Non-pigmented ciliary epithelial cell (primary cell): ENCODE measurements around the genes LCN8 and CCDC183.

- RRBS, result 78% methylated on average over 13 of the region's 36 CpGs
These were observed 7.3 kb downstream of the NOTCH1 start for GRCh38 chr9:136538347-136539225.

DNA sequence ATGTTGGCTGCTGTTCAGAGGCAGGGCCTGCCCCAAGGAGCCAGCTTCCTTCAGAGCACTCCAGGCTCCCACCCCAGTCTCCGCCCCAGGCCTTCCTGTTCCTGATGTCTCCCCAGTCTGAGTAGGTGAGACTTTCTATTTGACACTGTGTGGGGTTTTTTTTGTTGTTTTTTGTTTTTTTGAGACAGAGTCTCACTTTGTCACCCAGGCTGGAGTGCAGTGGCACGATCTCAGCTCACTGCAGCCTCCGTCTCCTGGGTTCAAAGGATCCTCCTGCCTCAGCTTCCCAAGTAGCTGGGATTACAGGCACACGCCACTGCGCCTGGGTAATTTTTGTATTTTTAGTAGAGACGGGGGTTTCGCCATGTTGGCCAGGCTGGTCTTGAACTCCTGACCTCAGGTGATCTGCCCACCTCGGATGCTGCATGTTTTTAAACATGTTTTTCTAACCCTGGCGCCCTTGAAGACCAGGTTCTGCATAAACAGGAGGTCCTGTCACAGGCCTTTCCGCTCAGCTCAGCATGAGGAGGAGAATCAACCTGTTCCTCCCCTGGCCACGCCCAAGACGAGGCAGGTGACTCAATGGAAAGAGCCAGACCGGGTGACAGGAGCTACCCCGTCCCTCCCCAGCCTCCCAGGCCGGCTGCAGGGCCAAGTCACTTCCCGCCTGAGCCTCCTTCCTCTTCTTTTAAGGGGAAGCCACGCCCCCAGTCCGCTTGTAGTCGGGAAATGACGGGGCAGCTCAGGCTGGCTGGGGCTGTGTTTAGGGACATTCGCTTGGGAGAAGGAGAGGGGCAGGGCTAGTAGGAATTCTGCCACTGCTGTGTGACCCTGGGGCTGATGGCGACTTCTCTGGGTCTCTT lies 6.4 kb downstream of the NOTCH1 start:
- RRBS, result no CpG with 5 or more reads among the region's 22 CpGs

DNA sequence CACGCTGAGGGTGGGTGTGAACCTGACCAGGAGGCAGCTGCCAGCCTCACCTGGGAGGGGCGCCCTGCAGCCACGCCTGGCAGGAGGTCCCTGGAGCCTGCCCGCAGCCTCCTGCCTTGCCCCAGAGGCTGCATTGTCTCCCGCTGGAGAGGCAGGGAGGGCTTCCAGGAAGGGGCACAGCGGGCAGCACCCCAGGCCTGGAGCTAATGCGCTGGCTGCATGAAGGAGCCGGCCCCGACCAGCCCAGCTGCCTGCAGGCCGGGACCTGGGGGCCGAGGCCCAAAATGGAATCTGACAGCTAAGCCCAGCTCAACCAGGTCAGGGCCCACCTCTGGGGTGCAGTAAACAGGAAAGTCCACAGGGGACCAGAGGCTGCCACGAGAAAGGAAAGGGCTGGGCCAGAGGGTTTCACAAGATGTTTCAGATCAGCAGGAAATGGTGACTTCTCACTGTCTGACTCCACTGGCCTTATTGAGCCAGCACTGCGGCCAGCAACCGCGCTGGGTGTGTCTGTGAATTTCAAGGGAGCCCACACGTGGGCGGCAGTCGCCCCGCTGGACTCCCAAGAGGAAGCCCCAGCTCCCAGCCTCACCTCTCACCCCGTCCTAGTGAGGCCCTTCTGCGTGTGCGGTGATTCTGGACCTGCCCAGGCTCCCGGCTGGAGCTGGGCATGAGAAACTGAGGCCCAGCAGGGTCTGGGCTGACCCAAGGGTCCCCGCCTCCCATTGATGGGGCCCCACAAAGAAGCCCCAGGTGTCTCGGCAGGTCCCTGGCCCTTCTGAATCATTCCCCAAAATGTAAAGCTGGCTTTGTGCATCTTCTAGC lies 18.7 kb upstream of the NOTCH1 start:
- RRBS, result no CpG with 5 or more reads among the region's 25 CpGs

DNA sequence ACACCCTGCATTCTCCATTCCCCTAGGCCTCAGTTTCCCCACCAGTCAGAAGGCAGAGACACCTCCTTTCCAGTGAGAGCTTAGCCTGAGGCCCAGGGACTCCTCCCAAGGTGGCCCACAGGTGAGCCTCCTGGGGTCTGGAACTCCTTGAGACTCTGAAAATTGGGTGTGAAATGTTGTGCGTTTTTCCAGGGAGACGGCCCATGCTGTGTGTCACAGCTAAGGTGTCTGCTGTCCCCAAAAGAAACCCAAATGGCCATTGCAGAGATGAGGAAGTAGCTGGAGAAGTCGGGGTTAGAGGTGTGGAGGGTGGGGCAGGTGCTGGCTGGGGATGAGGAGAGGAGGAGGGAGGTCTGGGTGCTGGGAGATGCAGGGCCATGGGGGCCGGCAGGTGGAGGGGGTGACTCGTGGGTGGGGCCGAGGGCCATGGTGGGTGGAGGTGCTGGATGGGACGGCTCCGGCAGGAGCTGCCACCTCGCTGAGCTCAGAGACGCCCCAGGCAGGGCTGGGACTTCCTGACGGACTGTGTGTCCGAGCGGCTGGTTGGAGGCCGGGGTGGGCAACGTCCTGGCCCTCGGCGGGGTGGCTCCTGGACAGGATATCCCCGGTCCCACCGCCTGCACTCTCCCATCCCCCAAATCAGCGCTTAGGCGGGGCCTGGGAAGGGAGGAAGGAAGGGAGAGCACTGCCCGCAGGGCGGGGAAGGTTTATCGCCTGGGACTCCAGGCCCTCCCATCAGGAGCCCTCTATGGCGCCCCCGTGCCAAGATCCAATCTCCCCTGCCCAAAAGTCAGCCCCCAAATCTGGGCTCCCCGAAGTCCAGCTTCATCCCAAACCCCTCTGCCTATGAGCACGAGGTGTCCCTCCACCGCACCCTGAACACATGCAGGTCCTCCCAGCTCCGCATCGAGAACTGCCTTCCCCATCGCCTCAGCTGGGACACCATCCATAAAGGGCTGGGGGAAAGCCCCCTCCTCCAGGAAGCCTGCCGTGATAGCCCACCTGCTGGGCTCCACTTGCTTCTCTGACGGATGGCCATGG lies 58.1 kb upstream of the NOTCH1 start:
- RRBS, result 45% methylated on average over 15 of the region's 34 CpGs

- RRBS, result 52% methylated on average over 13 of the region's 23 CpGs
These were observed 42.9 kb upstream of the EGFL7 start for GRCh38 chr9:136619664-136620290.

DNA sequence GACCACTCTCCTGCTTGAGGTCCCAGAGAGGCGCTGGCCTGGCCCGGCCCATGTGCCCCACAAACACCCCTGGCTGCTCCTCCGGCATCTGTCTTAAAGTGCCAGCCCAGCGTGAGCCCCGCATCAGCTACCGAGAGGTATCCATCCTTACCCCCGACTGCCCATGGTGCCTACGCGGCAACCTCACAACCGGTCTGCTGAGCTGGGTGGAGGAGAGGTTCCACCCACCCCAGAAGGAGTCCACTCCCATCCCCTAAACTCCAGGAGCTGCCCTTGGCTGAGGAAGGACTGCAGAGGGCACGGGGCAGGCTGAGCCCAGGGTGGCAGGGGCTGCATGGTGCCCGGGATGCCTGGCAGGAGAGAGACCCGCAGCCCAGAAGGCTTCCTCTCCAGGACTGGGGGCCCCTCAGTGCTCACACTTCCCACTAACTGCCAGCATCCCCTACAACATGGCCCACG lies 15.7 kb upstream of the EGFL7 start:
- RRBS, result 82% methylated on average over 7 of the region's 14 CpGs

DNA sequence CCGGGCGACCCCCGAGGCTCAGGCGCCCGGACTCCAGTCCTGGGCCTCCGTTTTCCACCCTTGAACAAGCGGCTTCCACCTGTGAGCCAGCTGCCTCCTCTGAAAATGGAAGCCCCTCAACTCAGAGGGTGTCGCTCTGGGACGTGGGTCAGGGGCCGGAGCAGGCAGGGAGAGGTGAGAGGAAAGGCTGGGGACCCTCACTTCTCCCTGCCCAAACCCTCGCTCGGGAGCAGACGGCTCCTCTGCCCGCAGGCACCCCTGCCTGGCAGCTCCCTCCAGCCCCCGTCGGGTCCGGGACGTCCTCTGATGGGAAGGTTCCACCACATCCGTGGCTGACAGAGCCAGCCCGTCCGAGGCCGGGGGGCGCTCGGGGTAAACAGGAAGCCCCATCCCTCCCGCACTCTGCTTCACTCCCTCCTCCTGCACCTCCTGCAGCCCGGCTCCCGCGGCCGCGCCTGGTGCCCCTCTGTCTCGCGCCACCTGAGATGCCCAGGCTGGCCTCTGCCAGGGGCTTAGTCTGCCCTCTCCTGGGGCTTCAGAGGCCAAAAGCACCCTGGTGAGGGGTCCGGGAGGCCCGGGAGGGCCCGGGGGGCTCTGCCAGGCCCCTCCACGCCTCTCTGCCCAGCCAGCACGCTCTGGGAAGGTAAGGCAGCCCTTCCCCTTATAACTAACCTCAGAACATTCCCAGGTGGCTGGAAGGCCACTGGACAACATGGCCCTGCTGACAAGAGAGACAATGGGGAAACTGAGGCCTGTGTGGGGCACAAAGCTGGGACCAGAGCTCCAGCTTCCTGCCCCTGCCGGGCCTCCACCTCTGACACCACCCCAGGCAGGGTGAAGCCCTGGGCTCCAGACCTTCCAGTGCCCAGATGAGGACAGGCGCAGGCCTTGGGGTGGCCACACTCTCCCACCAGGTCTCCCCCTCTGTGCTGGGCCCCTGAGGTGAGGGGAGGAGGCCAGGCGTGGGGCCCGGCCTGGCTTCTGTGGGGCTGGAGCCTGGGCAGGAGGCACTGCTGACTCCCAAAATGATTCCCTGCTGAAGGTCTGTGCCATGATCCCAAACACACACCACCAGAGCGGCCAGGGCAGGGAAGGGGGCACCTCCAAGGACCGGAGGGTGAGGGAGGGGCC lies 3.4 kb upstream of the EGFL7 start:
- RRBS, result 28% methylated on average over 10 of the region's 43 CpGs

GRCh38 chr9:136666912-136667951 lies 4.5 kb downstream of the EGFL7 start:
- RRBS, result 18% methylated on average over 2 of the region's 28 CpGs

DNA sequence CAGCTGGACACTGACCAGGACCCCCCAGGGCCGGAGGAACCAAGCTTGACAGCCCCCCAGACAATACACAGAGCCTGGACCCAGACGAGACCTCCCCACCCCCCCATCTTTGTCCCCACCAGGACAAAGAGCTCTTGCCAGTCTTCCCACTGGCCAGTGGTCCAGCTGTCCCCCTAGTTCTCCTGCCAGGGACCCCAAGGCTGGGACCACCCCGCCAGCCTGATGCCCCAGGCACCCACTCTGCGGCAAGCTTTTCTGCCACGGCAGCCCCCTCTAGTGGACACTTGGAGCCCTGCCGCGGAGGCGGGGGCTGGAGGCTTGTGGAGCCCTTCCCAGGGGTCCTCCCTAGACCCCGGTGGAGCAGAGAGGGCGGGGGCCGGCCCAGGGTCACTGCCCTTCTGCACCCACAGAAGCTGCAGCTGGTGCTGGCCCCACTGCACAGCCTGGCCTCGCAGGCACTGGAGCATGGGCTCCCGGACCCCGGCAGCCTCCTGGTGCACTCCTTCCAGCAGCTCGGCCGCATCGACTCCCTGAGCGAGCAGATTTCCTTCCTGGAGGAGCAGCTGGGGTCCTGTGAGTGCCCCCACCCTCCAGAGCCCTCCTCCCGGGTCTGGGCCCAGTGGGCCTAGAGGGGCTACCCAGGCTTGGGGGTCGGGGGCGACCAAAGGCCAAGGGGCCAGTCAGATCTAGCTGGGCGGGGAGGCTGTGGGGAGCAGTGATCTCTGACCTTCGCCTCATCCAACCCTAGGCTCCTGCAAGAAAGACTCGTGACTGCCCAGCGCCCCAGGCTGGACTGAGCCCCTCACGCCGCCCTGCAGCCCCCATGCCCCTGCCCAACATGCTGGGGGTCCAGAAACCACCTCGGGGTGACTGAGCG lies 9.0 kb downstream of the EGFL7 start:
- RRBS, result 43% methylated on average over 3 of the region's 29 CpGs

DNA sequence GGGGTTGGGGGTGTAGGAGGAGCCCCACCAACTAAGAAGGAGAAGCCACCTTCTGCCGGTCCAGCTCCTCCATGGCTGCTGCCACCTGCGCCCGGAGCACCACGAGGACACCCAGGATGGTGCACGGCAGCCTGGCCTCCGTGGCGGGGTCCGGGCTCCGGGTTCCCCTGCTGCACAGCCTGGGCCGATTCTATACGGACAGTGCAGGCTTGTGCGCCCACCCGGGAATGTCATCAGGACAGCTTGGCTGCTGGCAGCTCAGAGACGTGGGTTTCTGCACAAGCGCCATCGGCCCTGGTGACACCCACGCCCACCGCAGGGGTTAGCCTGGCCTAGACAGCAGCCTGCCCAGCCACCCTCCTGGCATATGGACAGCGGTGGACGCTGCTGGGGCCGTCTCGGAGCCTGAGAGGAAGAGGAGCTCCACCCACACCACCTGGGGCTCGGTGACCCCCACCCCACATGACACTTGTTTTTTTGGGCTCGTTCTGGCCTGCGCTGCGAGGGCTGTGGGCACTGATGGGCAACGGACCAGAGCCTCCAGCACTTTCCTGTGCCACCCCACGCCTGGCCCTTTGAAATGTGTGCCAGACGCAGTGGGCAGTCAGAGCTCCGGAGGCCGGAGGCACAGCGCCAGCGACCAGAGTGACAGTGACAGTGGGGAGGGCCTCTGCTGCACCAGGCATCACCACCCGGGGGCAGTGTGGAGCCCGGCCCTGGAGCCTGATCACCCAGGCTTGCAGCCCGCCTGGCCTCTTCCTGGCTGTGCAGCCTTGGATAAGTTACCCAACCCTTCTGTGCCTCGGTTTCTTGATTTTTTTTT lies at the start of gene LCN8:
LCN8 (minus strand) TSS at position 386 of the 823 bp plus-strand sequence.
- RRBS, result 53% methylated on average over 16 of the region's 37 CpGs

DNA sequence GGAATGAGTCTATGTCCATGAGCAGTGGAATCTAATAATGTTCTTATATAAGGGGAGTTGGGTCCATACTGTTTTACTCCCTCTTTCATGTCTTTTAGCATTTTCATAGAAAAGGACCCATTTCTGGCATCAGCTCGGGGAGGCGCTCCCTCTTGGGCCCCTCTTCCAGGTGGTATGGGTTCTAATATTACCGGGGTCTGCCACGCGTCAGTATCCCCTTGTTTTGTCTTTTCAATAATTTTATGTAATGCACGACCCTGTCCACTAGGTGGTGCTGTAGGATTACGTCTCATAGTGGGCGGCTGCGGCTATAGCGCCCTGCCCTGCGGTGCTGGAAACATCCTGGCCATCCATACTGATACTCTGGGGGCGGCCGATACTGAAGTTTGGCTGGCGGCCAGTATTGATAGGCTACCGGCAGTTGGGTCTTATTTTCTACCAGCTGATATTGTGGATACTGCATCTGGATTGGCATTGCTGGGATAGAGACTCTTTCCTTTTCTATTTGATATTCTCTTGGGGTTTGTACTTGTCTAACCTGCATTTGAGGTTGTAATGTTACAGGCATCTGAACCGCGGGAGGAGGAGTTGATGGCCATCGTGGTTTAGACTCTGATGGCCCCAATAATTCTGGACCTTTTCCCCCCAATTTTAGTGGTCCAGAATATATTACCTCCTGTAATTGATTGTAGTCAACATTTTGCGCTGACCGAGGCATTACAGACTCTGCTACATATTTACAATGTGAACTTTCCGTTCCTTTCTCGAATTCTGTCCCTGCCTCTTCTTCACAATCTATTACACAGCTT lies 3.4 kb upstream of the TMEM141 start:
- RRBS, result no CpG with 5 or more reads among the region's 22 CpGs

DNA sequence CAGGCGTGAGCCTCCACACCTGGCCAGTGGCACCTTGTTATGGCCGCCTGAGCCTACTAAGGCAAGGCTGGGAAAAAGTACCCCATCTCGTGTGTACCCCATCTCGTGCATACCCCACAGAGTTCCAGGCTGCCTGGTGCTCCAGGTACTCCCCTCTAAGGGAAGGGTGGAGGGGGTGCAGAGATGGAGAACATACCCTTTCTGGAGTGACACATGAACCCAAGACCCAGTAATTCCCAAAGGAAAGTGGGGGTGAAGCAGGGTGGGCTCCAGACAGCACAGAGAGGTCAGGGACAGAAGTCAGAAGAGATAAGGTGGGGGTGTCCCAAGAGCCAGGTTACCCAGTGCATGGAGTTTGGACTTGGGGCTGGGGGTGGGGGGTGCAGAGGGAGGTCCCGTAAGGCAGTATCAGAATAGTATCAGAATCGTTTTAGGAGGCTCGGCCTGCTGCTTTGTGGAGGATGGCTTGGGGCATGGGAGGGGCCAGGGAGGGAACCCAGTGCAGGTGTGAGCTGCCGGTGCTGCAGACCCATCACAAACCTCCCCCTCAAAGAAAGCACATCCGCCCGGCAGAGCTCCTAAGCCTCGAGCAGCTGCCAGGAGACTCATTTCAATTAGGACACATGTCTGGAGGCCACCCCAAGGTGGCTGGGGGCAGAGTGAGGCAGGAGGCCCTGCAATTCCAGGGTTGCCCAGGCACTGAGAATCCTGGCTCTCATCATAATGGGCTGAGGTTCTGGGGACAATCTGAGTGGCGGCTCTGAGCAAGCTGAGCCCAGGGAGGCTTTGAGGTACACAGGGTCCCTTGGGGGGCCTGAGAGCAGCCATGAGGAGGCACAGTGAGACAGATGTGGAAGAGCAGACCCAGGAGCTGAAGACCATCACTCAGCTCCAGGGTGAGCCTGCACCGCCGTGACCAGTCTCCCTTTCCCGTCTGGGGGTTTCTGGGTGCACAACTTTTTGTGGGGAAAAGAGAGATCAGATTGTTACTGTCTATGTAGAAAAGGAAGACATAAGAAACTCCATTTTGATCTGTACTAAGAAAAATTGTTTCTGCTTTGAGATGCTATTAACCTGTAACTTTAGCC lies at the start of gene CCDC183:
CCDC183 (plus strand) TSS at position 767 of the 1,088 bp plus-strand sequence.
- RRBS, result no CpG with 5 or more reads among the region's 15 CpGs

DNA sequence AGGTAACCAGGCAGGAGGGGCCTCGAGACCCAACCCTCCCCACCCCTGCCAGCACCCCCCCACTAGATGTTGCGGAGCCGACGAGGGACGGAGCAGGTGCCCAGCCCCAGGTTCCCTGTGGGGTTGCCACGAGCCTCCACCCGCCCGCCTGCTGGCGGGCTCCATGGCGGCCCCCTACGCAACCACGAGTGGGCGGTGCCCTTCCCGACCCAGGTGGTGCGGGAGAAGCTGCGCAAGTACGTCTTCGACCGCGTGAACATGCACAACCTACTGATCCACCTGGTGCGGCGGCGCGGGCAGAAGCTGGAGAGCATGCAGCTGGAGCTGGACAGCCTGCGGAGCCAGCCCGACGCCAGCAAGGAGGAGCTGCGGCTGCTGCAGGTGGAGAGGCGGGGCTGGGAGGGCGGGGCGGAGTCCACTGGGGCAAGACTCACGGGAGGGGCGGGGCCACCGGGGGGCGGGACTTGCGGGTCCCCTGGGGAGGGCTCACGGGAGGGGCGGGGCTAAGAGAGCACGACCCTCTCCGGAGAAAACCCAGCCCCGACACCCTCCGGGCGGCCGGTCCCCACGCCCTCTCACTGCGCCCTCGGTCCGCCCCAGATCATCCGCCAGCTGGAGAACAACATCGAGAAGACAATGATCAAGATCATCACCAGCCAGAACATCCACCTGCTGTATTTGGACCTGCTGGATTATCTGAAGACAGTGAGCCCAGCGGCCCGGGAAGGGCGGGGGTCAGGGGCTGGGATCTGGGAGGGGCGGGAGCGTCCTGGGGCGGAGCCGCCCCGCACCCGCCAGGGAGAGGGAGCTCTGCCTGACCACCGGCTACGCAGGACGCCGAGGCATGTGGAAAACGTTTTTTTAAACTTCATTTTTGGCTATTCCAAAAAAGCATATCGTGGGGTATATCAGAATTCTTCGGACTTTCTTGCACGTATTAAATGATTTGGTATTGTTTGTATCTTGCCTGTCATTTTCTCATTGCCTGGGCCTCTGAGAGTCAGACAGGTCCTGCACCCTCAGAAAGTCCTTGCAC lies 4.0 kb downstream of the CCDC183 start:
- RRBS, result 2% methylated on average over 10 of the region's 67 CpGs

- RRBS, result 9% methylated on average over 1 of the region's 24 CpGs
These were observed 834 bp upstream of the AJM1 start for GRCh38 chr9:136841126-136842162.

- RRBS, result 2% methylated on average over 12 of the region's 84 CpGs
These were observed 582 bp upstream of the PHPT1 start for GRCh38 chr9:136848337-136849317.

- RRBS, result no CpG with 5 or more reads among the region's 19 CpGs
These were observed 620 bp downstream of the PHPT1 start for GRCh38 chr9:136849896-136850162.

GRCh38 chr9:136949139-136950318 lies 2.5 kb upstream of the LCN12 start:
- RRBS, result 2% methylated on average over 29 of the region's 67 CpGs

DNA sequence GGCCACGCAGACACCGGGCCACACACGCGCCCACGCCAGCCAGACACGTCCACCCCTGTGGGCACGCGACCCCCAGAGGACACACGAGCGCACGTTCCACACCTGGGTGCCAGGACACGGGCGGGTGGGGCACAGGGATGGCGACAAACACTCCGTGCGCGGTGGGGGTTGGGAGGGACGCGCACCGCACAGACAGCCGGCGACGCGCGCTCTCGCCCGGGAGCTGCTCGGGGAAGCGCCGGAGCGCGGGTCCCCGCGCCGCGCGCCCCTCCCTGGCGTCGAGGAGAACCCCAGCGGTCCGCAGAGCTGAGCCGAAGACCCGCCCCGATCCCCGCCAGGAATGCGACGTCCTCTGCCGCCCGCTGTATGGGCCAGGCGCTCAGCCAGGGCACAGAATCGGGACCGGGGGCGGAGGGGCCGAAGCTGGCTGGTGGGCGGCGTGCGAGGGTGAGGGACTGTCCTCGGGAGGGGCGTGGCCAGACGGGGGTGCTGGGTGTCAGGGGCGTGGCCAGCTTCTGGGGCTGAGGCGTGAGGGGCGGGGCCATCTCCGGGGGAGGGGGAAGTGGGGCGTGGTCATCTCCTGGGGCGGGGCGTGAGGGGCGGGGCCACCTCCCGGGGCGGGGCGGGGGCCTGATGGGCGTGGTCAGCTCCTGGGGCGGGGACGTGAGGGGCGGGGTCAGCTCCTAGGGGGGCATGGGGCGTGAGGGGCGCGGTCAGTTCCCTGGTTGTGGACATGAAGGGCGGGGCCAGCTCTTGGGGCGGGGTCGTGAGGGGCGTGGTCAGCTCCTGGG lies 807 bp downstream of the PTGDS start:
- RRBS, result 3% methylated on average over 6 of the region's 82 CpGs

DNA sequence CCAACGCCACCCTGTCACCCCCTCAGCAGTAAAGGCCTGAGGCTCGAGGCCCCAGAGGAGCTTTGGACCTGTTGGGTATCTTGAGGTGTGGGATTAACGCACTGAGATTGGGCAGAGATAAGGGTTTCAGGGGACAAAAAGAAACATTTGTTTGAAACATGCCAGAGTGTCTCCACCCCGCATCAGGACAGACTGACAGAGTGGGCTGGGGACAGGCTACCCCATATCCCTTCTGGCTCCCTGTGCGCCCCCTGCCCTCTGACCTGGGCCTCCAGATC lies 793 bp upstream of the LCNL1 start:
- RRBS, result no CpG with 5 or more reads among the region's 5 CpGs

- RRBS, result 2% methylated on average over 22 of the region's 36 CpGs
These were observed 477 bp upstream of the NPDC1 start for GRCh38 chr9:137046355-137046953.